Measurements from ENCODE around the genes GPR35 and HDLBP.

- PRO-cap, result no peak
Observed at GRCh38 chr2:240467035-240468104, 31.9 kb downstream of the GPC1 start.

- PRO-cap, result no peak
Observed at GRCh38 chr2:240567455-240567685, 914 bp upstream of the RNPEPL1 start.

DNA sequence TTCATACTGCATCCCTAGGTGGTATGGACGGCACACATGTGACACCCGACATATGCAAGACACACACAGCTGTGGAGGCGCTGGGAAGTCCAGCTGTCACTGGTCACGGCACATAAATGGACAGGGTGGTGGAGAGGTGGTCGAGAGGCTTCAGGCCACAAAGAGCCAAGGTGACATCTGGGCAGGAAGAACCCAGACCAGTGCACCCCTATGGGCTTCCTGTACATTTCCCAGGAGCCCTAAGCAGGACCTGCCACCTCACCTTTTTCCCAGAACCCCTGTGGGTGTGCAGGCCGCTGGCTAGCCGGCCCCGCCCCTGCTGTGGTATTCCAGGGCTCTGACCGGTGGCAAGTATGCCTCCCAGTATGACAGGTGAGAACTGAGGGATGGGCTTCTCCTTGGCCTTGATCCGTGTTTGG lies 1.5 kb downstream of the RNPEPL1 start:
- PRO-cap, result no peak

- PRO-cap, result no peak
Observed at GRCh38 chr2:240581786-240582291, 4.7 kb upstream of the CAPN10 start.

DNA sequence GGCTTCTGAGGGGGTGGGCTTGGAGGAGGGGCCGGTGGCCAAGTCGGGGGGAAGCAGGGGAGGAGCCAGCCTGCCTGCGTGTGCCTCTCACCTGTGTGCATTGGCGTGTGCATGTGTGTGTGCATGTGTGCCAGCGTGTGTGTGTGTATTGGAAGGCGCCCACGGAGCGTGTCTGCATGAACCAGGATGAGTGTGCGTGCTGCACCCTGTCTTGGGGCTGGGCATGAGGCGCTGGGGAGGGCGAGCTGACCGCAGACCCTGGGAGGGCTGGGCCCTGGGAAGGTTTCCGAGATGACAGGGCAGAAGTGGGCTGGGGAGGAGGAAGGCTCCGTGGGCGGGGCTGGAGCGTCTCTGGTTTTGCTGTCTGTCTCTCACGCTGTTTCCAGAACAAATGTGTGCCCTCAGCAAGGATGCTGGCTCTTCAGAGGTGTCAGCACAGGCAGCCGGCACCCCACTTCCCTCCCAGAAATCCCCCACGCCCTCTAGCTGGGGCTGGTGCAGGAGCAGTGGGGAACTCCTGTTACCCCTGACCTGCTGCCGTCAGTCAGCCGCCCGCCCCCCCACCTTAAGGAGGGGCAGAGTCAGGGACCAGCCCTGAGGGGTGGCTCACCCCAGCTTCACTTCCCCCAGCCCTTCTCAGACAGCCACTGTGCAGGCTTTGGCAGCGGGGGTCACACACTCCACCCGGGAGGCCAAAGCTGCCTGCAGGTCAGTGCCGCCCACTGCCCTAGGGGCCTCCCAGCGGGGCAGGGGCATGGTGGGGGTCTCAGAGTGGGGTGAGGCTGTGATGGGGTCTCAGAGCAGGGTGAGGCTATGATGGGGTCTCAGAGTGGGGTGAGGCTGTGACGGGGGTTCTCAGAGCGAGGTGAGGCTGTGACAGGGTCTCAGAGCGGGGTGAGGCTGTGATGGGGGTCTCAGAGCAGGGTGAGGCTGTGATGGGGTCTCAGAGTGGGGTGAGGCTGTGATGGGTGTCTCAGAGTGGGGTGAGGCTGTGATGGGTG lies at the start of gene GPR35:
Gene GPR35, plus strand, starts transcription at position 620 of the 1,001 bp plus-strand sequence.
- PRO-cap, result no peak

GRCh38 chr2:240934134-240934627 lies 28.0 kb downstream of the CROCC2 start:
- PRO-cap, result no peak

GRCh38 chr2:241095049-241095654 lies 6.9 kb downstream of the MTERF4 start:
- PRO-cap, result no peak

DNA sequence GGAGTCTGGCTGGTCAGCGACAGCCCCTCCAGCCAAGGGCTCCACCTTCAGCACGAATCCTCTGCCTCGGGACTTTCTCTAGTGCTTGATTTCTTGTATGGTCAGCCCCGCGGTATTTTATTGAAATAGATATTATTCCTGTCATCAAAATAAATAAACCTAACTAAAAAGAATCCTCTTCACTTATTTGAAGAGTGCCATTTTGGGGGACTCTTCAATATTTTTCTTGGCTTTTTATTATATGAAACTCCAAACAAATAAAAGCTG lies 9.6 kb upstream of the MTERF4 start:
- PRO-cap, result no peak

GRCh38 chr2:241112023-241113343 lies 10.4 kb upstream of the MTERF4 start:
- PRO-cap, result no peak

- PRO-cap, result no peak
Observed at GRCh38 chr2:241148305-241148673, 983 bp downstream of the PASK start.

GRCh38 chr2:241315597-241315826 lies at the start of gene HDLBP:
HDLBP (minus strand) TSS chr2:241315672.
- PRO-cap, result bidirectional peak, plus-strand start at chr2:241315946, minus-strand start at chr2:241315702

- PRO-cap, result no peak
Observed at GRCh38 chr2:241362841-241363151, 6.7 kb downstream of the FARP2 start.

- PRO-cap, result no peak
Observed at GRCh38 chr2:241382660-241383849, 27.0 kb downstream of the FARP2 start.

- PRO-cap, result no peak
Observed at GRCh38 chr2:241411939-241412580, 56.0 kb downstream of the FARP2 start.

GRCh38 chr2:241610005-241611009 lies 26.7 kb downstream of the THAP4 start:
- PRO-cap, result bidirectional peak, plus-strand start at chr2:241610405, minus-strand start at chr2:241610208

DNA sequence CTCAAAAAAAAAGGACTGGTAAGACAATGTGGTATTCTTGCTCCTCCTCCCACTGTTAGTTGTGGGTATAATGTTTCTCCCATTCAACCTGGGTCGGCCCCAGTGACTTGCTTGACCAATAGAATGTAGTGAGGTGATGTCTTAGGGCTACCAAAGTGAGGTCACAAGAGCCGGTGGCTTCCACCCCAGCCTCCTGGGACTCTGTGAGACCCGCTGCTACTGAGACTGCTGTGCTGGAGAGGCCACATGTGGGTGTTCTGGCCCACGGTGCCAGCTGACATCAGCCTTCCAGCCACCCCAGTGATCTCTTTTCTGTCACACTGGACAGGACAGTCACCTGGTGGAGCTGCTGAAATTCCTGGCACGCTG lies 6.8 kb upstream of the ING5 start:
- PRO-cap, result no peak

DNA sequence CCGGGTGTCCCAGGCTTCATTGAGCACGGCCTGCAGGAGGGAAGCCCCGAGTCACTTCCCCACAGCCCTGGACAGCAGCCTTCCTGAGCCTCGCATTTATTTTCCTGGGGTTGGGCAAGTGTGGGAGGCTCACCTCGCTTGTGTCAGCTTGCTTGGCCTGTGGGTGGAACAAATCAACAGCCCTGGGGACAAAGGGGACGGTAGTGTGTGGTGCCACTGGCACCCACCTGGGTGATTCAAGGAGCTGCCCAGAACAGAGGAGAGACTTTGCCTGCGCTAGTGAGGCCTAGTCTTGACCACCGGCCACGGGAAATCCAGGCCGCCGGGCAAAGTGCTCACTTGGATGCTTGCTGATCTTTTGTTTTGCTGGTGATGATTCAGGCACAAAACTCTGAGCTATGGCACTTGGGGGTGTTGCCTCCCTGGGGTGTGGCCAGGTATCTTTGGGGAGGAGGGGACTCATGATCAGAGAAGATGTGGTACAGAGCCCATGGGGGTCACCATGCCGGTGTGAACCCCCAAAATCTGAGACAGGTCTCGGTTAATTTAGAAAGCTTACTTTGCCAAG lies 1.5 kb downstream of the GAL3ST2 start:
- PRO-cap, result no peak

GRCh38 chr2:241795115-241795838 lies 13.7 kb upstream of the NEU4 start:
- PRO-cap, result no peak

GRCh38 chr2:241807997-241808381 lies 1.0 kb upstream of the NEU4 start:
- PRO-cap, result no peak

DNA sequence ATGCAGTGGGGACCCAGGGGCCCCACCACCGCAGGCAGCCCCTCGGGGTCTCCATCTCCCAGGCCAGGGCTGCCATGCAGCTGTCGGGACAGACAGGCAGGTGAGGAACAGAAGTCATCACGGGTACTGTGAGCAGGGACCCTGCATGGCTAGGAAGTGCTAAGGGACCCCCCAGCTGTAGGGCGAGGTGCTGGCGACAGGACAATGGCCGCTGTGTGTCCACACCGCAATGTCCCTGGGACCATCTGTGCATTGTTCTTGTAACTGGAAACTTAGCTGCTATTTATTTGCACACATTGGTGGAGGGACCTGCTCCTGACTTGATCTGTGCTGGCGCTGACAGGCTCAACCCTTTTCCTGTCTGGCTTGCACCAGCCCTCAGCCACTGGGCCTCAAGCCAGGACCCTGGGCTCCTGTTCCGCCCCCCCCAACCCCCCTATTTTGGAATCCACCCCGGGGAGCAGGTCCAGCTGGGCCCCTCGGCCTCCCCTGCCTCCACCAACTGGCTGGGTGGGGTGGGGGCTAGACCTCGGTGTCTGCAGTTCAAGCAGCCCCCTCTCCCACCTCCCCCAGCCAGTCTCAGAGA lies 3.9 kb downstream of the PDCD1 start:
- PRO-cap, result no peak

All from endothelial cell (in vitro differentiated cells).